A673 (cell line): Measurements from ENCODE around the genes DUSP16, APOLD1 and FAM234B.

DNA sequence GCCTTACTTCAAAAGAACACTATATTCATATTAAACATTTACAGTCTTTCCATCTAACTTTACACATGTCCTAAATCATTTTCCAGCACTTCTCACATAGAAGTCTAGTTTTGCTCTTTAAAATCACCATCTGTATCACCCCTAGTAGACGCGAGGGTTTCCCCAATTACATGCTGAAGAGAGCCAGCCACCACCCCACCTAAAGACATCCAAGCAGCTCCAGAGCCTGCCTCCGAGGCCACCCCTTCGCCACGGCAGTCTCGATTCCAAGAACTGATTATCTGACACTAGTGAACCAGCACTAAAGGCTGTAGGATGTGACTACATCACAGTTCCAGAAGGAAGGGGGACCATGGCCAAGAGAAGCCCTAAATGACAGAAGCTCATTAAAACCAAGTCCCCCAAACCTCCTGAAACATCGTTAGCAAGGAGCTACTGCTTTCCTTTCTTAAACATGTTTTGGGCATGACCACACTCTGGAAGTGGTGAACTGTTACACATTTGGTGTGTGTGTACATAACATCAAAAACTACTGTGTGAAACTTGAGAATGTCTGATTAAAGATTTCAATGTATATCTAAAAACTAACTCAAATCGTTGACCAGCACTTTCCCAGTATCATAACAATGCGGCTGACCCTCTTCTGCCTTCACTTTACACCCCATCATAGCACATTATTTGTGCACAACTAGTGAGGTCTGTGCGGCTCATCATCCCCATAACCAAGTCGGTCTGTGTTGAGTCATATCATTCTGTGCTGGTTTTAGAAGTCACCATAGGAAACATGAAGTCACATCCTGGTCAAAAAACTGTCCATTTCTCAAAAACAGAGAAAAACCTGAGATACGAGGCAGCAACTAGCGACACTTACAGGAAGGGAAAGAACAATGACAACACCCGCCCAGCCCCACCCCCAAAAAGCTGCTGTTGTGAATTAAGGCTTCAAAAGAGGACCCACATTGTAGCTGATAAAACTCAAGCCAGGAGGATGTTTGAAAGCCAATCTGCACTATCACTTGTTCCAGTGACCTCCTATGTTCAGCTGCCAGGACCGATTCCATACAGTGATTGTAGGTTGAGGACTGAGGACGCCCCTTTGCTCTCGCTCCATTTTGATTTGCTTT is 88.0 kb downstream of the DUSP16 start:
- PRO-cap: no peak

DNA sequence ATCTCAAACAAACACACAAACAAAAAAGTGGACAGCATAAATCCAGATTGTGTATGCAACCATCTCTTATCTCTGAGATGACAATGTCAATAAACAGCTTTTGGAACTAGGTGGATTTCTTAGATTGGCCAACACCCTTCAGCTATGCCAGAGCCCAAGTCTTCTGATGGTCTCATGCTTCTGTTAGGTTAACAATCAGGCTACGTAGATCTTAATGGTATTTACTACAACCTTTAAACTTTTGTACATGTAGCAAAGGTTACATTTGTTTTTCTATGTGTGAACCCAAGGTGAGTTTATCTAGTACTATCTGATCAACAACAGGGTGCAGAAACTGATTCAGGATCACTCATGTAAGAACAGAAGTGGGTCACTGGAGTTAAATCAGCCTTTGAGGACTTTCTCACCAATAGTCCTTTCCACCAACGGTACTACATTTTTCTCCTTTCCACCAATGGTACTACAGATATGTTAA is 73.5 kb downstream of the DUSP16 start:
- PRO-cap: no peak

DNA sequence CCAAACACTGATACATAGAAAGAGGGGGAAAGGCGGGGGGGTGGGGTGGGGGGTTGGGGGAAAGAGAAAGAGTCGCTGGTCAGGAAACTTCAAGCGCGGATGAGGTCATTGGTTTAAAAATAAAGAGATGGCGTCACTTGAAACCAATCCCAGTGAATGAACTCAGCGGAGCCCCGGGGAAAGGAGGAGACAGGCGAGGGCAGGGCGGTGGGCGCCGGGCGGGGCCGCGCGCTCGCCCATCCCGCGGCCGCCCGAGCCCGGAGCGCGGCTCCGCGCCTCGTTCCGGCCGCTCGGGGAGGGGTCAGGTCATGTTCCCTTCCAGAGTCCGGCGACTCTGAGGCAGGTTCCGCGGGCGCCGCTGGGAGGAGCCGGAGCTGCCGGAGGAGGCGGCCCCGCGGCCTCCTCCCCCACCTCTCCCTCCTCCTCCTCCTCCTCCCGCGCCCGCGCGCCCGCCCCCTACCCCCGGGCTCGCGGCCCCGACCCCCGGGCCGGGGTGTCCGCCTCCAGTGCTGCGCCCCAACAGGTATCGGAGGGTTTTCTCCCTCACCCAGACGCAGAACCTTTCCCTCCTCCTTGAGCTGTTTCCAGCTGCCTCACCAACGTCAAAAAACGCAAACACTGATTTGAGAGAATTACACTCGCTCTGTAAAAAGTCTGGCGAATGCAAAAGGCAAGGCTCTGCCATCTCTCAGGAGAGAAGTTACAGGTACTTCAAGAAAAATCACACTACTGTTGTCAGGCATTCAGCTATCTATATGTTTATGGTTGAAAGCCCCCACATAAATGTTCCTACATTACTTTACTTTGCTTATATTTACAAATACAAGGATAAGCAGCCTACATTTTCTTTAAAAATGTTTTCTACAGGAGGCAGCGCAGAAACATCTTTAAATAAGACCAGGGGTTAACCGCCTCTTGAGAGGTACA is at the start of gene DUSP16:
TSS of gene DUSP16 (minus strand) at position 336 of the 927 bp plus-strand sequence.
- PRO-cap: bidirectional peak, plus-strand start at position 185 of the sequence, minus-strand start at position 336 of the sequence; bidirectional peak, plus-strand start at position 646 of the sequence, minus-strand start at position 620 of the sequence

- PRO-cap: no peak
Observed at GRCh38 chr12:12563455-12563911, 820 bp upstream of the DUSP16 start.

DNA sequence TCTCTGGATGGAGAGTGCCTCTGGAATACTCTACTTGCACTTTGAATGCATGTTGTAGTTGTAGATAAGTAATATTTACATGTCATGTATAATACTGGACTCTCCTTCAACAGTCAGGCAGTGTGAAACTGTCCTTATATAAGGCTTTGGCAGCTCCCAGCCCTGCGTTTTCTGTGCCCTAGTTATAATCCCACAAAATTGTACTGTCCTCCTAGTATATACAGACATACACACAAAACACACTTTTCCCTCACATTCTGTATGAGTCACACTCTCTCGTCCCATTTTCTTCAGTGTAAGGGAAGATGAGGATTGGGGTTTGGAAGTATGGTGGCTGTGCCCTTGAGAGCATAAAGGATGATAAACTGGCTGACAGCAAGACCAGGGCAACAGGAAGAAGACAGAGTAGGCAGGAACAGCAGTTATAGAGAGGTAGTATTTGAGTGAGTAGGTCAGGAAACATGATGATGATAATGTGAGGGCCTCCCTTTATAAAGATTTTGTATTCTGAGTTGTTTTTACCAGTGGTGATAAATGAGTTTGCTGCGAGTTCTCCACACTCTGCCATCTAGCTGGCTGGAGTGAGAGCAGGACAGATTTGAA is 4.9 kb downstream of the CREBL2 start:
- PRO-cap: no peak

- PRO-cap: no peak
Observed at GRCh38 chr12:12715142-12716249, 1.7 kb upstream of the CDKN1B start.

DNA sequence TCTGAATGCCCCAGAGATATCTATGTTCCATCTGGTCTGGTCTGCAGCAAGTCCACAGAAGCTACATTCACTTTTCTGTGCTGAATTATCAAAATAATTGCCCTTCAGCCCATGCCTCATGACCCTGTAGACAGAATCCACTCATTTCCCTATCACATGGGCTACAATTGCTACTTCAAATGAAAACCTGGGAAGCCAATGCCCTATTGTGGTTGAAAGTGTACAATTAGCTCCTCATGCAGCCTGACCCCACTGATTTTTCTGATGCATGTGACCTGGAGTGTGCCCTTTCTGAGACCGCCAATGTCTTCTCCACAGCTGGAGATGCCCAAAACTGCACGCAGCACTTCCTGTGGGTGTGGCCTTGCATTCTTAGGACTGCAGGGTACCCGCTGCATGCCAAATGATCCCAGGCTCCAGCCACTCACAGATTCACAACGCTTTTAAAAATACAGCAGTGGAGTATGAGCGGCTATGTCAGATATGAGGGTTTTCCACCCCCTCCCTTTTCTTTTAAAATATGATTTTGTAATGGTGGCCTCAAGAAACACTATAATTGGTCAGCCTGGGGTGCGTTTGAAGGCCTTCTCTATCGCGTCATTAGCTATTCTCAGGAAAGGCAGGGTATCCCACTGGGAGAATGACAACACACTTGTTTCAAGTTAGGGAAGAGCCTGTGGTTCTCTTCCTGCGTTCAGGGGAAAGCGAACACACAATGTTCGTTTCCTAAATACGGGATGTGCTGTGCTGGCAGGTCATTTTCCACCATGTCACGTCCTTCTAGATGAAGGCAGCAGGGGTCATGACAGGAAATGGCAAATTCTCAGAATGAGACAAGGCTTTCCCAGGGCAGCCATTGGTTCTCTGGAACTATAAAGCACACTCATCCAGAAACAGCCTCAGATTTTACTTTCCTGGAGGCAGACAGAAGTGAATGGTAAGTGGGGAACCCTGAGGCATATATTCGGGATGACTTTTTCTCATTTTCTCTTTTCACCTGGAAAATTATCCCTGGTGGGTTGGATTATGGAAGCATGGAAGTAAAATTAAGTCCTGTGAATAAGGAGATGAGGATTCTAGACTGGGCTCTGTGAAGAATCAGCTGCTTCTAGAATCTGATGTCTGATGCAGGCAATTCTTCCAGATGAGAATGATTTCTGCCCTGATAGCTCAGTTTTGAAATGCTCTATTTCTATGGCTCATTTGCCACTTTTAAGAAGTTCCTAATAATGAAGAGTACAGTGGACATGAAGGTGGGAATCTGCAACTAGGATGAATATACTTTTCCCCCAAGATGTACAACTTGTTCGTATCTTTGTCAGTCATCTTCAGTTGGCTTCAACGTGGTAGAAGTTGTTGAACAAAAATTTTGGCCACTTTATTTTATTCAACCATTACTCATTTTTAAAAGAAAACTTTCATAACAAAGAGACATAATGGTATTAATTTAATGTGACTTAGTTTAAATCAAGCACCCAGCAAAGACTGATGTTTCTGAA is at the start of gene APOLD1:
TSS of gene APOLD1 (plus strand) at position 902 of the 1,499 bp plus-strand sequence.
- PRO-cap: bidirectional peak, plus-strand start at position 402 of the sequence, minus-strand start at position 305 of the sequence; bidirectional peak, plus-strand start at position 902 of the sequence, minus-strand start at position 485 of the sequence

DNA sequence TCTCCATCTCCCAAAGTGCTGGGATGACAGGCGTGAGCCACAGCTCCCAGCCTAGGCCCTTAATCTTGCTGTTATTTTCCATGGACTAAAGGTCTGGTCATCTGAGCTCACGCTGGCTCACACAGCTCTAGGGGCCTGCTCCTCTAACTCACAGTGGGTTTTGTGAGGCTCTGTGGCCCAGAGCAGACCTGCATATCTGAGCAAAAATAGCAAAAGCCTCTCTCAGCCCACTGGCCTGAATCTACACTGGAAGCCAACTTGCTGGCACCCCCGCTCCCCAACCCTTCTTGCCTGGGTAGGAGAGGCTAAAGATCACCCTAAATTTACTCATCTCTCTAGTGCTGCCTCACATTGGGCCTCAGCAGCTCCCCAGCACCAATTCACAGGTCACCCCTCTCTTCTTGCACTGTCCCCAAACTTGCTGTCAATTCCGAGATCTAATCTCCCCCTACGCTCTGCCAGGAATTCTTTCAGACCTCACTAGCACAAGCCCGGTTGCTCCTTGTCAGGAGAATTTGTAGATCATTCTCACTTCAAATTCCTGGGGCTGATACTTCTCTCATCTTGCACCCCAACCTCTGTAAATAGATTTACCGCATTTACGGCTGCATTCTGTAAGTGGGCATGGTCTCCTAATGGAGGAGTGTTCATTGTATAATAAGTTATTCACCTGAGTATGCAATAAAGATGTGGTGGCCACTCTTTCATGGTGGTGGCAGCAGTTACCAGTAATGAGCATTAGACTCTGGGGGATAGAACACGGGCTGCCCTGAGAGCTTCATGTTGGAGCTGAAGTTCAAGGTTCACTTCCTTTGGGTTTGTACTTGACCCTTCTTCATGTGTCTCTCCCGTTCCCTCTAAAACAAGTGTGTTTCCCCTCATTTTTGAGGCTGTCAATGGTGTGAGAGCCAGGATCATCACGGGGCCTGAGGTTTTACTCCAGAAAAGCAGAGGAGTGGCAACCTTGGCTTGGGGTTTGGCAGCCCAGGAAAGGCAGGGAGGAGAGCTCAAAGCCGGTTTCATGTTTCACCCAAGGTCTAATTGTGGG is 21.9 kb downstream of the GPRC5A start:
- PRO-cap: no peak

DNA sequence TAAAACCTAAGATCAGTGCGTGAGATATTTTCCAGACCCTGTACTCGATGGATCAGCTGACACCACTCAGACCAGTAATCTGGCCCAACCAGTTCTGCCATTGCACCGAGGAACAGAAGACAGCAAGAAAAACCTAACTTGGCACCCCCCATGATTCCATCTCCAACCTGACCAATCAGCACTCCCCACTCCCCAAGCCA is 9.4 kb downstream of the HEBP1 start:
- PRO-cap: no peak

DNA sequence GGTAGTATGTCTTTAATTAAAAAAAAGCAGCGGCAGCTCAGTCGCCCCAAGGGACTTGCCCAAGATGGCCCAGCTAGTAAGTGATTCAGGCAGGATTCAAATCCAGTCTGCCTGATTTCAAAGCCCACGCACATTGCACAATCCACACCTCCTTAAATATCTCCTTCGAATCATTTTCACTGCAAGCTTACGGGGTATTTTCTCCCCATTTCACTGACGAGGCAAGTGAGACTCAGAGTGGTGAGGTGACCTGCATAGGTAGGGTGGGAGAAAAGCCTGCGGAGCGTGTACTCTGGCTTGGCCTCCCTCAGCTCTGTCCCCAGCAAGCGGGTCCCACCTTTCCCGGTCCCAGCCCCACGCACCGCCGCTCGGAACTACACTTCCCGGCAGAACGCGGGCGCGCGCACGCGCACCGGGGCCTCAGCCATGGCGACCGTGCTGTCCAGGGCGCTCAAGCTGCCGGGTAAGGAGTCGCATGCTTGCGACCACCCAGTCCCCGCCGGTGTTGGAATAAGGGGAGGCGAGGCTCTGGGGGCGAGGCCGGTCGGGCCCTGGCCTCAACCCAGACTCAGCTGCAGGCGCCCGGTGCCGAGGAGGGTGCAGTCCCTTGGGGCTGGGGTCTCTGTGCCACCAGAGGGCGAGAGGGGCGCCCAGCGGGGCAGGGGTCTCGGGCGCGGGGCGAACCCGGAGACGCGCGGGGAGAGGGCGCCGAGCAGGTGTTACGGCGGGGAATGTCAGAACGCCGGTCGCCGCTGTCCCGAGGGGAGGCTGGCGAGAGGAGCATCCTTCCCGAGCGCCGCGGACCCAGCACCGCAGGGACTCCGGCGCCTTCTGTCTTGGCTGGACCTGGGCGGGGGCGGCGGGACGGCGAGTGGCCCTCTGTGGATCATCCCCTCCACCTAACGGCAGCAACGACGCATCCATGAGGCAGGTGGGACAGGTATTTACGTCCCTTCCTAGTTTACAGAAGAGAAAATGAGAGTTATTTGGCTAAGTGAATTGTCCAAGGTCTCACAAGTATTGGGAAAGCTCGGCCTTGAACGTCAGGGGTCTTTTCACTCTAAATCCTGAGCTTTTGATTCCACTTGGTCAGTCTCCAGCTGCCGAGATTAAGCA is at the start of gene FAM234B:
TSS of gene FAM234B (plus strand) at position 404 of the 1,116 bp plus-strand sequence.
- PRO-cap: bidirectional peak, plus-strand start at position 492 of the sequence, minus-strand start at position 315 of the sequence

- PRO-cap: no peak
Observed at GRCh38 chr12:13094415-13094846, 9.0 kb downstream of the GSG1 start.

GRCh38 chr12:13100957-13101931 is 2.2 kb downstream of the GSG1 start:
- PRO-cap: bidirectional peak, plus-strand start at chr12:13101113, minus-strand start at chr12:13101073; bidirectional peak, plus-strand start at chr12:13101391, minus-strand start at chr12:13101283; bidirectional peak, plus-strand start at chr12:13101661, minus-strand start at chr12:13101602

- PRO-cap: no peak
Observed at GRCh38 chr12:13124741-13125629, 21.5 kb upstream of the GSG1 start.

DNA sequence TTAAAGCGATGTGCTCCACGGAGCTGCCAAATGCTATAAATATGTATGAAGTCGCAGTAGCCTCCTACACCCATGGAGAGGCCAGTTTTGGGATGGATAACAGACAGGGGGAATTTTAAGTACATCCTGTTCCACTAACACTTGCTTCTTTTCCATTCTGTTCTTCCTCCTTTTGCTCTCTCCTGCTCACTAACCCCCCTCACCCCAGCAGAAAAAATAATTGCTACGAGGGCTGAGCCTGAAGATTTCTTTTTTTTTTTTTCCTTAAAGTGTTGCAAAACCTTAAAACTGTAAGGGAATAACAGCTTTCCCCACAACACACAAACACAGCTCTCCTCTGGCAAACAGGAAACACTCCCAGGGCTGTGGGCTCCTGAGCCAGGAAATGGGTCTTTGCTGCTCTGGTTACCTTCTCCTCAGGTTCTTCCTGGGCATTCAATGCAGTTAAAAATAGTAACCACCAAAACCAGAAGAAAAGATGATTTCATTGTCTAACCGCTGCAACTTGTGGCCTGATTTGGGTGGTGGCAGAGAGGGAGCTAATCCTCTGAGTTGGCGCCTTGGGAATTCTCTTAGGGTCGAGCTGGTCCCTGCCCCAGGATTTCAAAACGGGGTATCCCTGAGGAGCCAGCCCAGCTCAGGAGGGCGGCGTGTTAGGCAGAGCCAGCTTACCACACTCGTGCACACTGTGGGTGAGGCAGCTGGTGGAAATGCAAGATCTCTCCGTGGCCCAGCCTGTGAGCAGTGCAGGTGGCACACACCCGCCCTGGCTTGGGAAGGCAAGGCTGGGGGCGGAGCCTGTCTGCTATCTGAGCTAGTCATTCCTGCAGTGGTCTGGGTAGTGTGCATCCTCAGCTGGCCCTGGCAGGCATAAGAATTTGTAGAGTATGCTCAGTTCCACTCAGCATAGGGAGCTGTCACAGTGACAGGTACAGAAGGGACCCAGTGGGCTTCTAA is 17.1 kb upstream of the EMP1 start:
- PRO-cap: bidirectional peak, plus-strand start at position 390 of the sequence, minus-strand start at position 191 of the sequence

- PRO-cap: no peak
Observed at GRCh38 chr12:13218014-13219080, 21.8 kb downstream of the EMP1 start.

DNA sequence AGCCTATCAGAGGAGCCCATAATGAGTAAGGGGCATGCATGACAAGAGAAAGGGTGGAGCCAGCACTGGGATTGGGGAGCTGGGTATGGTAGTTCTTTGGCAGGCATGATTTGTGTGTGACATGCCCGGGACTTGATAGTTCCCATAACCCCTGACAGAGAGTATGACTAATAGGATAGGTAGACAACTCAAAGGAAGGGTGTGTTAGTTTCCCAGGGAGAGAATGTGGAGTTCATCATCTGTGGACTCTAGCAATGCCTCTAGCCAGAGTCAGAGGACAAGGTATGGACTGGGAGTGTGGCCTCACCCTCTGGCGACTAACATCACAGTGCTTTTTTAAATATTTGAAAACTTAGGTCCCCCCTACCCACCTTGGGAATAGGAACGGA is 143.1 kb downstream of the EMP1 start:
- PRO-cap: no peak

GRCh38 chr12:13390174-13390866 is 193.8 kb downstream of the EMP1 start:
- PRO-cap: no peak

DNA sequence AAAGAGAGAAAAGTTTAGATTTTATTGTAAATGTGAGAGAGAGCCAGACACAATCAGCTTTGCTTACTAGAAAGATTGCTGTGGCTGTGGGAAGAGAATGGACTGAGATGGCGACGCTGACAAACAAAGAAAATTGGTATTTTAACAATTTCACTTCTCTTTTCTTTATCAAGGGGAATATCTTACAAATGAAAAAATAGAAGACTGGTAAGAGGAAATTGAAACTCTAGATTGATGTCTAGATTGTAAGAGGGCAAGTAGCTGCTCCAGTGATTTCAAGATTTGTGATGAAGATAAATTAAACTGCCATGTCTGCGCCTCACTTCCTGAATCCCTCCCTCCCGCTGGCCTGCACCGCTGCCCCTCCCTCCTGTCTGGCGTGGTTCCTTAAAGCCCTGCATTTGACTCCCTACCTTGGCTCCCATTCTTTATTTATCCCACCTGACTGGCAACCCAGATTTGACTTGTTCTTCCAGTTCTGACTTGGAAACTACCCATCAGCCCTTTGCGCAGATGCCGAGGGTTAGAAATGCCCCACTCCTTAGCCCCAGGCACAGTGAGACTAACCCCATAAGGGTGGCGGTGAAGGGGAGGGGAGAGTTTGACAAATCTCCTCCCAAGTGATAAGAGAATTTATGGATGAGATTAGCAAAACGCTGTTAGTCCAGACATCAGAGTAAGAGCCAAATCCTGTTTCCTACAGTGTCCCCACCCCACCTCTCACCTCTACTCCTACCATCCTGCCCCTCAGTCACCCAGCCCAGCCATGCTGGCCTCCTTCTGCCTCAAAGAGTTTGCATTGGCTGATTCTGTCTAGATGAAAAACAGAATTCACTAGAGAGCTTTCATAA is 125.3 kb upstream of the ATF7IP start:
- PRO-cap: bidirectional peak, plus-strand start at position 73 of the sequence, minus-strand start outside the sequence; bidirectional peak, plus-strand start at position 371 of the sequence, minus-strand start at position 332 of the sequence

- PRO-cap: no peak
Observed at GRCh38 chr12:14652445-14652708, 44.0 kb downstream of the GUCY2C start.

GRCh38 chr12:14756188-14756612 is 14.7 kb downstream of the H4C16 start:
- PRO-cap: no peak